Occipital lobe (tissue), 2 donors: ENCODE data around the genes PLEKHA1 and OAT.

GRCh38 chr10:122300928-122301439, 29.9 kb downstream of the BTBD16 start:
- RAMPAGE, long total RNA, result no peak

- RAMPAGE, long total RNA, result no peak
These were observed 50.4 kb upstream of the PLEKHA1 start for GRCh38 chr10:122324161-122324450.

GRCh38 chr10:122374605-122375585, at the start of gene PLEKHA1:
Gene PLEKHA1 (plus strand): TSS chr10:122374708.
- RAMPAGE, long total RNA, result no peak

DNA sequence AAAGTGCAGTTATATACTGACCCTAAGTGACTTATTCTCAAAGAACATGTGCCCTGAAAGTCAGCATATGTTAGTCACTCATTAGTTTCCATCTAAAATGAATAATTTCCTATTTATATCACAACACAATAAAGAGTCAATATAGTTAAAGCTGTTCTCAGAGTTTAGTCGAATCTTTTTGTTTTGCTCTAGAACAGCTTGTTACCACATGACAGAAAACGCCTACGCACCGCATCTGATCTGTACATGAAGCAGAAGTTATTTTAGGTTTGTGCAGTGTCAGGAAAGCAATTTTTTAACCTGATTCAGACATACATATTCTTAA, 33.2 kb downstream of the PLEKHA1 start:
- RAMPAGE, long total RNA, result no peak

DNA sequence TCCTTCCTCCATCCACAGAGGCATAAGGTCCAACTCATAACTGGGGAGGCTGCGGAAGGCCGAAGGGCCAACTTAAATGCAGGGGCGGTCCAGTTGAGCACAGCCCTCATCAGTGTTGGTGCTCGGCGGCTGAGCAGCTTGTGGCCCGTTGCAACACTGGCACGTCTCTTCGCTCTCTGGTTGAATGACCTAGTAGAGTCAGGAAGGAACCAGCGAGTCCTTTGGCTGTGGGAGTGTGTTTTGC, 44.9 kb upstream of the DMBT1 start:
- RAMPAGE, long total RNA, result no peak

DNA sequence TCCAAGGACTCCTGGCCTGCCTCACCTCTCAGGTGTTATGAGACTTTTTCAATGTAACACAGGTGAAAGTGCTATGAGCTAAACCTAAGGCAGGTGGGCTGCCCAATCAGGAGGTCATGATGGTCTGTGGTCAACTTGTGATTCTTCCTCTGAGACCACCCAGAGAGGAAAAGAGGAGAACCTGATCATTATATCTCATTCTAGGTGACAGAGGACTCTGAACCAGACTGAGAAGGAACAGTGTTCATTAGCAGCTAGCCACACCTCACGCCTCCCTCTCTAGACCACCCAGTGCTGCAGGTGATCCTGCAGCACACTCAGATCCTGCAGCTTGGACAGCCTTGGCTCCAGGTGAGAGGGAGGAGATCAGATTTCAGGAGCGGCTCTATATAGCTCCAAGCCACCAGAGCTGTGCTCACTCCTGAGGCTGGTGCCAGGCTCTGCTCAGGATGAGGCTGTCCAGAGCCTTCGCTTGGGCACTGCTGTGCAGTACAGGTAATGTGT, 15.5 kb upstream of the SPADH start:
- RAMPAGE, long total RNA, result no peak

GRCh38 chr10:123392209-123392797, 238.1 kb downstream of the BUB3 start:
- RAMPAGE, long total RNA, result no peak

- RAMPAGE, long total RNA, result no peak
These were observed 33.6 kb downstream of the CPXM2 start for GRCh38 chr10:123857921-123858463.

GRCh38 chr10:123889875-123890559, 1.6 kb downstream of the CPXM2 start:
- RAMPAGE, long total RNA, result no peak

GRCh38 chr10:123997407-123997606, 96.1 kb downstream of the CHST15 start:
- RAMPAGE, long total RNA, result no peak

GRCh38 chr10:123997911-123998489, 95.4 kb downstream of the CHST15 start:
- RAMPAGE, long total RNA, result no peak

- RAMPAGE, long total RNA, result no peak
These were observed 60.1 kb downstream of the CHST15 start for GRCh38 chr10:124033293-124033772.

- RAMPAGE, long total RNA, result no peak
These were observed 18.8 kb downstream of the CHST15 start for GRCh38 chr10:124074468-124075087.

GRCh38 chr10:124081307-124081713, 12.1 kb downstream of the CHST15 start:
- RAMPAGE, long total RNA, result no peak

DNA sequence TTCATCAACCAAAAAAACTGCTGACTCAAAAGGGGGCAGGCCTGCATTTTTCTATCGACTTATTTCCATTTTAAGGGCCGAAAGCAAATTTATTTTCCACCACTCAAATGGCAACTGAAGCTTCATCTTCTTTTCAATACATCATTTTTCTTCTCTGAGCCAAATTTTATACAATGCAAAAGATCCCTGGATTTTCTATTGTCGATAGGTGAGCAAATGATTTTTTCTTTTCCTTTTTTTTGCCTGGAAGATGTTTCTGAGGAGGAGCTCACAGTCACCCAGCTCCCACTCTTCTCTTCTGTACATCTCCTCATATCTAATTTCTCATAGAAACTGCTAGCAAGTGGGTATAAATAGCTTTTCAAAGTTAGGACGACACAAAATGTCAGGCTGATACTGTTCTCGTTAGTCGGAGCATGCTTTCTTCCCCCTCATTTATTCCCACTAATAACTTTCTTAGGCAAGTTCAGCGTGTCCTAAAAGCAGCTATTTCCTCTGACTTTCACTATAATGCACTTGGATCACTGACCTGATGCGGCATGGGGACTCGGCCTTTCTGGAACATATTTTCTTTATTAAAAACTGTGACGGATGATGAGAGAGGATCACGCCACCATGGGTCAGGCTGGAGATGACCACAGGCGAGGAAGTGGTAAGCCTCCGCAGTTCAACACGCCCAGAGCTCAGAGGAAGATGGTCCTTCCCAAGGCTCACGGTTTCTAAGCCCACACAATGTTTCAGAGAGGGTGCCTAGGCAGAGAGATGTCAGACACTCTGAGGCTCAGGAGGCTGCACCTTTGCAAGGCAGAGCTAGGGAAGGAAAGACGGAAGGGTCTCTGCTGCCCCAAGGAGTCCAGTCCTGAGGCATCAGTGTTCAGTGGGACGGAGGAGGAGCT, 9.9 kb downstream of the CHST15 start:
- RAMPAGE, long total RNA, result no peak

DNA sequence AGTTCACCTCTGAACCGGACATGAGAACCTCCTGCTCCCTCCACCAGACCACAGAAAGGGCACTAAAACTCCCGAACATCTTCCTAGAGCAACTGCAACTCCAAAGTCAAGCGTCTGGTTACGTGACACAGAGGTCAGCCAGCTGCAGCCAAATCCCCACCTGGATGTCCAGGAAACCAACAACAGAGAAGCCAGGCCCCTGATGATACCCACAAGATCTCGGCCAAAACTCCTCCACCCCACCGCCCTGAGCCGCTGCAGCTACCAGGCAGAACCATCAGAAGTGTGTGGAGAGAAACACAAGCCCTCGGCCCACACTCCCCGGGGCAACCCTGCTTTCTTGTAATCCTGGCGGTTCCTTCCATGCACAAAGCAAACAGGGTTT, 8.7 kb downstream of the CHST15 start:
- RAMPAGE, long total RNA, result no peak

GRCh38 chr10:124087095-124087958, 6.1 kb downstream of the CHST15 start:
- RAMPAGE, long total RNA, result no peak

- RAMPAGE, long total RNA, result no peak
These were observed 3.9 kb downstream of the CHST15 start for GRCh38 chr10:124089377-124090086.

GRCh38 chr10:124403479-124404070, 15.1 kb downstream of the OAT start:
- RAMPAGE, long total RNA, result no peak

DNA sequence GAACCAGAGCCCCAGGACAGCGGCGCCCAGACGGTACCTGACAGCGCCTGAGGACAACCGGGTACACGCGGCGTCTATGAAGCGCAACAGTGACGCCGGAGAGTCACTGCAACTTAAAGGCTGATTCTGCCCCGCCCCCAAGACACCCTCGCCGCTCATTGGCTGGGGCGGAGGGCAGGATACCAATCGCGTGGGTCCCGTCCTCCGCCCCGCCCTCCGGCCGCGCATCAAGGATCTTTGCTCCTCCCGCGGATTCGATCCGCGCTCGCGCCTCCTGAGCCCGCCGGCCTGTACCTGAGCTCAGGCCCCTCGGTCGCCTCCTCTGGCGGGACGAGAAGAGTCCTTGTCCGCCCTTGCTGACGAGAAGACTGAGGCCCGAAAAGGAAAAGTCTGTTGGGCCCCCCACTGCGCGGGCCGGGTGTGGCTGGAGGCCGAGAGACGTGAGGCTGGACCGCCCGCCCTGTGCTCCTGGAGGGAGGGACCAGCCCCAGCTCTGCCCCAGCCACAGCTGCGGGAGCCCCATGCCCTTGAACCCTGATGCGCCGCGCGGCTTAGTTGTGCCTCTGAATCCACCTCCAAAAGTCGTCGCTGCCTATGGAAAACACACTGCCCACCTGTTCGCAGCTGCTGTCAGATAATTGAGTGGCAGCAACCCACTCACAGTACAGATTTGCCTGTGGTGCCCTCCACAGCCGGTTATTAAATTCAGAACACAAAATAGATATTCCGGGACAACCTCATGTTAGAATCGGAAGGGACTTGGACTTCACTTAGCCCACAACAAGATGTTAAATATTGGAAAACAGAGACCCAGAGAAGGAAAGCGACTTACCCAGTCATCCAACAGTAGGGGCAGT, at the start of gene OAT:
Gene OAT, minus strand, starts transcription at position 88 of the 857 bp plus-strand sequence.
- RAMPAGE, long total RNA, result no peak